GM12891 (cell line): ENCODE data around the gene VBP1.

DNA sequence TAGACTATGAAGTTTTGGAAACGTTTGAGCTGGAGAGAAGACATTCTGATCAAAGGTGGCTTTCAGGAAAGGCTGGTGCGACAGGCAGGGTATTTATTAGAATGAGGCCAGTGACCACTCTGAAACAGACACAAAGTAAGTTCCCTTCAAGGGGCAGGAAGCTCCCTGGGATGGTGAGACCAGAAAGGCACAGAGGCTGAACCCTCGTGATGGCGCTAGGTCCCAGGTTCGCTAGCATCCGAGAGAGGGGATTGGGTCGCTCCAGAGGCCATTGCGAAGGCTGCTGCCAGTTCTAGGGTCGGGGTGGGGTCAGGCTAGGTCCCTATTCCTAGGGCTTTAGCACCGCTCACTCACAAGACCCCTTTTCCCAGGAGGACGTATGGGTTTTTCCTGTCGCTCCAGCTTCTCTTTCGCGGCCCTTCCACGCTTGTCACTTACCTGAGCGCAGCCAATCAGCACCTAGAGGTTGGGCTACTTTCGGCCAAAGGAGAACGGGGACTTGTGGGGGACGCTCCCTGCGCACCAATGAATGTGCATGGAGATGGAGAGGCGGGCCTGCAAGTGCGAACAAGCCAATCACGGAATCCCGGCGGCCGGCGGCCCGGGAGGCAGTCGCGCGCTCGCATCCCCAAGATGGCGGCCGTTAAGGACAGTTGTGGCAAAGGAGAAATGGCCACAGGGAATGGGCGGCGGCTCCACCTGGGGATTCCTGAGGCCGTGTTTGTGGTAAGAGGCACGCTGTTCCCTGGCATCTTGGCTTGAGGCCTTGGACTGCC, at the start of gene VBP1:
Gene VBP1, plus strand, starts transcription at position 611 of the 776 bp plus-strand sequence.
- RRBS: no CpG with 5 or more reads among the region's 38 CpGs

- RRBS: 60% methylated on average over 4 of the region's 22 CpGs
These were observed 113.9 kb upstream of the VAMP7 start for GRCh38 chrX:155766883-155767973.